Suprapubic skin (tissue), 4 donors: ENCODE results near the genes COL11A2 and ILRUN.

DNA sequence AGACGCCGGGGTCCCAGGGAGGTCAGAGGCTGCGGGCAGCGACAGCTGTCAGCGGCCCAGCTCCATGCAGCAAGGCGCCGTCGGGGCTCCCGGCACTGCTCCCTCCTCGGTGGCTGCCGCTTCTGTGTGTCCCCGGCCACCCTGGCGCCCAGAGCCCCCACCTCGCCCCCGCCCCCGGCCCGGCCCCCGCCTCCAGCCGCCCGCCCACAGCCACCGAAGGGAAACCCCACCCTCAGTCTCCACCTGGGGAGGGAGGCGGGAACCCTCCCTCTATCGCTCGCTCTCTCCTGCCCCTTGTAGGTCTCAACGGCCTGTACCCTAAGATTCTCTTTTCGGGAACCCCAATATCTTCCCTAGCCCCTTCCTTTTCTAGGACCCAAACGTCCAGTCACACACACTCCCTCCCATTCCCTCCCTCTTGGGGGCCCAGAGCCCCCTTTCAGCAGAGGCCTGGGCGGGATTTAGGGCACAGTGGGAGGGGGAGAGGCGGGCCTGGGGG, at the start of gene COL11A2:
TSS of gene COL11A2 (minus strand) at position 128 of the 499 bp plus-strand sequence.
- PRO-cap, result unidirectional peak, minus-strand start at position 124 of the sequence
- RAMPAGE, long total RNA, 4 experiments, result no peak in any of the 4 experiments

- PRO-cap, result no peak
- RAMPAGE, long total RNA, 4 experiments, result no peak in any of the 4 experiments
These were observed 868 bp downstream of the HSD17B8 start for GRCh38 chr6:33205159-33205886.

GRCh38 chr6:33248335-33248863, 23.3 kb downstream of the VPS52 start:
- PRO-cap, result no peak
- RAMPAGE, long total RNA, 4 experiments, result no peak in any of the 4 experiments

DNA sequence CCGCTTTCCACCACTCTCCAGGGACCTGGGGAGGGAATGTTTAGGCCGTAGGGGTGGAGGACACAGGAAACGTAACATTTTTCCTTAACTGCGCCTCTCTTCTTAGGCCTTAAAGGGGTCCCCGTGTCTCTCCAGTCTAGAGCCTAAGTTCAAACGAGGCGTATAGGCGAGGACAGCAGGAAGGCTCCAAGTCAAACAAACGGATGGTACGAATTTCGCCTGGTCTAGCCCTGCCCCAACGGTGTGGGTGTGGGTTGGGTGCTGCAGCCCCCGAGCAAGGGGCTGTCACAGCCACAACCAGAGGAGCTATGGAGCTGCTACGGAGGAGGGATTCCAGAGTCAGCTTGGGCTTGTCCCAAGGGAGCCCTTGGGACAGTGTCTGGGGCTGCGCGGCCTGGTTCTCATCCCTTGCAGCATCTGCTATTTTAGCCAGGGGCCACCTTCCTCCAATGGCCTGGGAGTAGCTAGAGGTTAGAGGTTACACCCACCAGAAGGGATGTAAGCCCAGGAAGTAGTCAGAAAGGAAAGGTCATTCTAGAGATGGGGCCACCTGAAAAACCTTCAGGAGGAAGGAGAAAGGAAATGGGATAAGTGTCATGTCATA, 21.9 kb downstream of the VPS52 start:
- PRO-cap, result no peak
- RAMPAGE, long total RNA, 4 experiments, result no peak in any of the 4 experiments

DNA sequence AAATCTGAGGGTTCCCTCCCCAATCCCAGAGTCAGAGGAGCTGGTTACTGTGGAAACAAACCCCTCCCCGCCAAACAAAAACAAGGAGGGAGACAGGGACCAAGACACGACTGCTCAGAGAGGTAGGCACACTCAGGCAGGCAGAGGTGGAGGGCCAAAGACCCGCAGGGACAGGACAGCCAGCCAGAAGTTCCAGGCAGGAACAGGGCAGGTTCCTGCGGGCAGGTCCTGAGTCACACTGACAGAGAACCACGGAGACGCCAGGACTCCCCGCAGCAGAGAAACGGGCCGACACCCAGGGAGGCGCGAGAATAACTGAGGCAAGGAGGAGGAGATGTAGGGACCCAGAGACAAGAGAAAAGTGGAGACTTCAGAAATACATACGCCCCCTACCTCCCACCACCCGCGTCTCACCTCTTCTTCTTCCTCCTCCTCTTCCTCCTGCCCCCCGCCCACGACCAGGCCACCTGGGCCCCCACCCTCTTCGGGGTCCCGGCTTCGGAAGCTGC, 647 bp downstream of the RGL2 start:
- PRO-cap, result bidirectional peak, plus-strand start at position 129 of the sequence, minus-strand start outside the sequence; bidirectional peak, plus-strand start at position 236 of the sequence, minus-strand start at position 240 of the sequence
- RAMPAGE, long total RNA, 4 experiments, result start-site peak on the plus strand in 3 of 4 experiments, centred at positions 124 to 141 of the sequence, 20 to 26 reads per replicate

- PRO-cap, result no peak
- RAMPAGE, long total RNA, 4 experiments, result no peak in any of the 4 experiments
These were observed 635 bp downstream of the TAPBP start for GRCh38 chr6:33313218-33313667.

DNA sequence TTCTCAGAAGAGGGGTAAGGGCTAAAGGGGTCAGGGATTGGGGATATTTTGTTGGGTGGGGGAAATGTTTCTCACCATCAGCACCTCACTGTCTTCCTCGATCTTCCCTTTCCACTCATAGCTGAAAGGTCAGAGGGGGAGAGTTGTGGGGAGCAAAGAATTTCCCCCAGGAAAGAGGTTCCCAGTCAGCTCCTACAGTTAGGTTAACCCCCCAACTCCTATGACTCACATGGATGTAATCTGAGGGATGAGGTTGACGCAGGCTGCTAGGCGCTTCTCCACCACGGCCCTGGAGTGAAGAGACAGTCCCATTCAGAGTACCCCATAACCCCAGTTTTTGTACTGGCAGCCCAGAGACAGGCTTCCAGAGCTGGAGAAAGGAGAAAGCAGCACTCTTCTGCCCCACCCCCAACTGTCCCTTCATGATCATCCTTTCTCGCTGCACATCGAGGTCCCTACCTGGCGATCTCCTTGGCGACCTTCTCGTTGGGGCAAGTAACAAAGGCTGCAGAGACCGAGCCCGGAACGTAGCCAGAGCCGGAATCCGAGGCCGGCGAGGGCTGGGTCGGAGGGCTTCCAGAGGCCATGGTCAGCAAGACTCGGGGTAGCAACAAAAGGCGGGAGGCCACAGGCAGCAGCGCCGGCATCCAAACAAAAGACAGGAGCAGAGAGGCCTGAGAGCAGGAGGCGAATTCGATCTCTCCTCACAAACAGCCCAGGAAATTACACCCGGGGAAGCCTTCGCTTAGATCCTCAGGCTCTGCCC, 702 bp downstream of the CUTA start:
- PRO-cap, result no peak
- RAMPAGE, long total RNA, 4 experiments, result no peak in any of the 4 experiments

DNA sequence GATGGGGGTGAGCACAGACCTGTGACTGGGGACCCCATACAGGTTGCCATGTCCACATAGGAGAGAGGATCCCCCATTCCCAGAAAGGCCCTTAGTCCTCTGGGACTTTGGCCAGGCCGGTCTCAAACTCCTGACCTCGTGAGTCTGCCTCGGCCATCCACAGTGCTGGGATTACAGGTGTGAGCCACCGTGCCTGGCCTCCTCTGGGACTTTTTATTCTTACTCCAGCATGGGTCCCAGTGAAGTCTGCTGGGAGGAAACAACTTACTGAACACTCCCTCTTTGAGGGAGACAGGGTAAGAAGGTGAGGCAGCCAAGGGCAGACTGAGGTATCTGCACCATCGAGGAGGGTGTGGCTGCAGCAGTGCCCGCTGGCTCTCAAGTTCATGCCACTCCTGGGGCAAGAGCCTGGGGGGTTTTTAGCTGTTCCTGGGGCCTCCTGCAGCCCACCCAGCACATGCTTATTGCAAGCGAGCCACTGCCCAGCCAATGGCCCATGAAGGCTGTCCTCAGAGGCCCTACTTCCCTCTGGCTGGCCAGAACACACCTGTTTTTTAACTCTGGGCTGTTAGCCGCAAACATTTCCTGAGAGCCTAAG, 2.3 kb downstream of the BAK1 start:
- PRO-cap, result no peak
- RAMPAGE, long total RNA, 4 experiments, result no peak in any of the 4 experiments

GRCh38 chr6:33586174-33586662, 6.1 kb upstream of the BAK1 start:
- PRO-cap, result no peak
- RAMPAGE, long total RNA, 4 experiments, result no peak in any of the 4 experiments

DNA sequence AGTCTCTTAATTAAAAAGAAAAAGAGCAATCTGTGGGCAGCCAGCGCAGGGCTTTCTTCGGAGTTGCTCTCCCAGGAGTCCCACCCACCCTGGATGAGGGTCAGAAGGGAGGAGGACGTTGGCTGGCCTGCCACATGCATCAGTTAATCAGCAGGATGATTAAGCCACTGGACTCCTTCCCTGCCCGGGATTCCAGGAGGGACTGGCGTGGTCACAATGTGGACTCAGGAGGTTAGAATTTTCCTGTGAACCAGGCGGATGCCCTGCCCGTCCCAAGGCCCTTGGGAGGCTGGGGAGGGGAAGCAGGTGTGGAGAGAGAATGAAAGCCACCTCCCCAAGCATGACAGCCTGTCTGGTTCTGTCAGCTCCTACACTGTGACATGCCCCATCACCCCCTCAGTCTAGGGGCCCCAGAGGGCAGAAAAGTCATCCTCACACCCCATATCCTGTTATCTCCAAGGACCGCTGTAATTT, 11.6 kb upstream of the ITPR3 start:
- PRO-cap, result no peak
- RAMPAGE, long total RNA, 4 experiments, result no peak in any of the 4 experiments

GRCh38 chr6:33620134-33620723, 893 bp upstream of the ITPR3 start:
- PRO-cap, result bidirectional peak, plus-strand start at chr6:33620310, minus-strand start at chr6:33620238; unidirectional peak, minus-strand start at chr6:33620438; bidirectional peak, plus-strand start at chr6:33620830, minus-strand start at chr6:33620673
- RAMPAGE, long total RNA, 4 experiments, result no peak in any of the 4 experiments

GRCh38 chr6:33673498-33673877, 38.0 kb downstream of the UQCC2 start:
- PRO-cap, result no peak
- RAMPAGE, long total RNA, 4 experiments, result no peak in any of the 4 experiments

GRCh38 chr6:33718113-33718722, 6.7 kb upstream of the UQCC2 start:
- PRO-cap, result no peak
- RAMPAGE, long total RNA, 4 experiments, result no peak in any of the 4 experiments

DNA sequence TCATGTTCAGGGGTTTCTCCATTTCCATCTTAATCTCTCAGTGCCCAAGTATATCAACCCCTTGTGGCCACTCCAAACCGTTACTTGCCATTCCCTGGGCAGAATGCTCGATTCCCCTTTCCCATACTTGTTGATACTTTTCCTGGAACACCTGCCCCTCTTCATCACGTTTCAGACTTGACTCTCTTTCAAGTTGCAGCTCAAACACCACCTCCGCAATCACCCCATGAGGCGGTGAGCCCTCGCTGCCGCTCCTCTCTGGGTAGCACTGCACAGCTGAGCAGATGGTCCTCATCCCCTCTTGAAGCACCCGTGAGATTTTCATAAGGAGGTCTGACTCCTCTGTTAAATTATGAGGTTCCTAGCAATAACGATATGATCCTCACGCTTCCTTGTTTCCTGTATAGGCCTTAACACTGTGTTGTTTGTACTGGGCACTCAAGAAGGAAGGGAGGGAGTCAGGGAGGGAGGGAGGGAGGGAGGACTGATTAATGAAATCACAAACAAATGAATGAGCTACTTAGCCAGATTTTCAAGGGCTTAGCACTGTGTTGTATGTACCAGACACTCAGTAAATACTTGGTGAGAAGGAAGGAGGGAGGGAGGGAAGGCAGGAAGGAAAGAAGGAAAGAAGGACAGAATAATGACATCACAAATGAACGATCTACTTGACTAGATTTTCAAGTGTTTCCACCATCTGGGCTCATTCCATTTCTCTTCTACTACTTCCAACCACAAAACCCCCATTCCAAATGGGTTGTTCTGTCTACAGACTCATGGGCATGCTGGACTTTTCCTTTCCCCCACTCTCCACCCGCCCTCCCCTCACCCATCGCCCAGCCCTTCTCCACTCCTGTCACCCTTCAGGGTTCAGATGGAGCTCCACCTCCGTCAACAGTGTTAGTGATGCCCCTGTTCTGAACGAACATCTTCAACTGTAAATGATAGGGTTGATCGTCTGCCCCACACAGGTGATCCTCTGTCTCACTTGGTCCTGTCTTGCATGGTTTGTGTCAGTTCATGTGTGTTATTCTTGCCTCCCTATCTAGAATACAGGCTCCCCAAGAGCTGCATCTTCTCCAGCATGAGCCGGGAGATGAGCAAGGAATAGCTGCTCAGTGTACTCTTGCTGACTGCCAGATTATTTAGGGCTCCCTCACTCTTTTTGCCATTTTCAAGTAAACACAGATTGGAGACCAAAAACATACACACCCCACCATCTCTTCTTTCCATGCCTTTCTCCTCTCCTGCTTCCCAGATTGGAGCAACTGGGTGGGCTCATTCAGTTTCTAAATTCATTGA, 8.3 kb upstream of the UQCC2 start:
- PRO-cap, result no peak
- RAMPAGE, long total RNA, 4 experiments, result no peak in any of the 4 experiments

DNA sequence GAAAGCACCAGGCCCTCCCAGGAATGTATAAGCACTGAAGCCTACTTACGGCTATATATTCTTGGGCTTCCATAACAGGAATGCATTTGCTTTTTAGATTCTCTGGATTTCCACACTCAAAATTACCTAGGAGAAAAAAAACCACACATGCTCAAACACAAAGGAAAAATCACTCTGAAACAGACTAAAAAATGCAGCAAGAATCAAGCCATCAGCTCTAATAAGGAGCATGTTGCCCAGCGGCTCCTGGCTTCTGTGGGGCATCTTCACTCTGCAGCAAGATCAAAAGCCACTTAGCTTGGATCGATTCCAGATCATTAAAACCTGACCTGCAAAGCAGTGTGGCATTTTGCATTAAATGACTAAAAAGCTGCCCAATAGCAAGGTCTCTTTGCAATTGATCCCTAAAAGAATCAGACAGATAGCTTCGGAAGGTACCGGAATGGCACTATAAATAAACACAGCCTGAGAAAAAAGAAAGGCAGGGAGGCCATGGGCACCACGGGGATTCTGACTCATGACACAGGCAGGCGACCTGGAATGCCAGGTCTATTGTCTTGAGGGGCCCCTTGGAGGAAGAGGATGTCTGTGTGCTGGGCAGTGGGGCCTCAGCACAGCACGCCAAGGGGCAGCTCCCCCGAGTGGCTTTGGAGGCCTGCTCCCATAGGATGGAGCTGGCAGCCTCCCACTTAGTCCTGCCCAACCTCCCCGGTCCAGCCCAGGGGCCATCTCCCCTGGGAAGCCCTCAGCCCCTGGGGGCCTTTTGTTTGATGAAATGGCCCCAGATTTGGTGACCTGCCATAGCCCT, 7.7 kb downstream of the LEMD2 start:
- PRO-cap, result no peak
- RAMPAGE, long total RNA, 4 experiments, result no peak in any of the 4 experiments

DNA sequence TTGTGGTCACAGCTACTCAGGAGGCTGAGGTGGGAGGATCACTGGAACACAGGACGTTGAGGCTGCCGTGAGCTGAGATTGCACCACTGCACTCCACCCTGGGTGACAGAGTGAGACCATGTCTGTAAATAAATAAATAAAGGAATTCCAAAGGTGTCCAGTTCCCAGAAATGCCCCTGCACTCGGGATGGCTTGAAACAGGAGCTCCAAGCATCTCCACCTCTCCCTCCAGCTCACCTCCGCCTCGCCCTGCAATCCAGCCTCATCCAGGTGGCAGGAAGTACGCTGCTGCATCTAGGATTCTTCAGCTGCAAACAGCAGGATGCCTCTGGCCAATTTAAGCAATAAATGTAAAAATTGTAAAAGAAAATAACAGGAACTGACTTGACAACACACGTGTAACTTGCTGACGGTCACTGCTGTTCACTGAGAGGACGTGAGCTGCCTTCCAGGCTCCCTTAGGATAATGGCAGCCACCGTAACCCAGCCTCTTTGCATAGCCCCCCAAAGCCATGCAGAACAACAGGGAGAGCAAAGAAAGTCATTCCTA, 11.4 kb upstream of the GRM4 start:
- PRO-cap, result no peak
- RAMPAGE, long total RNA, 4 experiments, result no peak in any of the 4 experiments

DNA sequence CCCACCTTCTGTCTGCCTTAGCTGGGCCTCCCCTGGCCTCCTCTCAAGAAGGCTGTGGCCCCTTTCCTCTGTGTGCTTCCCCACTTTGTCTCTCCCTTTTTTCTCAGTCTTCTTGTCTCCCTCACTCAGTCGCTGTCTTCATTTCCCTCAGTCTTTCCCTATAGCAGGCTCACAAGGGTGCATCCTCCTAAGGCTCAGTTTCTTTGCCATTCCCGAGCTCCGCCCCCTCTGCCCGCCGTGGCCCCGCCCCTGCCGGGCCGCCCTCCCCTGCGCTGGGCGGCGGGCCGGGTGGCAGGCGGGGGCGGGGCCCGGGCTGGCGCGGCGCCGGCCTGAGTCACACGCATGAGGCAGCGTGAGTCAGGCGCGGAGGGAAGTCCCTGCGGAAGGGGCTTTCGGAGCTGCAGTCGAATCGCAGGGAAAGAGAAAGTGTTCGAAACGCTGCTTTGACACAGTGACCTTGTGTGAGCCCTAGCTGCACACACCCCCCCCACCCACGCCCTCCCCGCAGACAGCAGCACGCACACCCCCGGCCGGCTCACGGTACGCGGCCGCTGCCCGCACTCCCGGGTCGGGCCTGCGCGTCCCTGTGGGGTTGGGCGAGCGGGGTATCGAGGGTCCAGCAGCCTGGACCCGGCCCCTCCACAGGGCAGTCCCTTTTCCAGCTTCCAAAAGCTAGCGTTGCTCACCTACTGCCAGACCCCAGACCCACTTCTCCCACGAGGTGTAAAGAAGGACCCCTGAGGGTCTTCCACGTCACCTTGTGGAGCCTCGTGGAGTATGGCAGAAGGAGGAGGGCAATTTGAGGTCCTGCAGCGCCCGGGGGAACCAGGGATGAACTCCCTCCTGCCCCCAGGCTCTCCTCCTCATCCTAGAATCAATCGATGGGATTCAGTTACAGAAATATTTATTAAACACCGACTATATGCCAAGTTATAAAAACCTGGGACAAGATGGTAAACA, 12.6 kb upstream of the HMGA1 start:
- PRO-cap, result bidirectional peak, plus-strand start at position 360 of the sequence, minus-strand start at position 160 of the sequence
- RAMPAGE, long total RNA, 4 experiments, result no peak in any of the 4 experiments

DNA sequence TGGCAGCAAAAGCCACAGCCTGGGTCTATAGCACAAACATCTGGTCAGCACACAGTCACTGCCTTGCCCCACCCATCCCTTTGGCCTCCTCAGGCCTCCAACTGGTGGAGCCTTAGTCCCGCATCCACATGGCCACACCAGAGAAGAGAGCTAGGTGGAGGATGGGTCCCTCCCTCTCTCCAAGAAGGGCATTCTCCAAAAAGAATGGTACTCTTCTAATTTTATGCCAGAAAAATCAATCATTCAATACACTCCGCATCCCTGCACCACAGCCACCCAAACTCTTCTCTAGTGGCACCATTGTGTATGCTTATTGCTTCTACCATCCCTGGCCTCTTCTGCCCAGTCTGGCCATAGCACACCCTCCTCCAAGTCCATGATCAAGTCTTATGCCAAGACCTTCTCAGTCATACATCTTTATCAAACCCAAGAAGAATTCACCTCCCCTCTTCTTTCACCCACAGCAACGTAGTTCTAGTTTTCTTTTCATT, 13.8 kb downstream of the NUDT3 start:
- PRO-cap, result no peak
- RAMPAGE, long total RNA, 4 experiments, result no peak in any of the 4 experiments

DNA sequence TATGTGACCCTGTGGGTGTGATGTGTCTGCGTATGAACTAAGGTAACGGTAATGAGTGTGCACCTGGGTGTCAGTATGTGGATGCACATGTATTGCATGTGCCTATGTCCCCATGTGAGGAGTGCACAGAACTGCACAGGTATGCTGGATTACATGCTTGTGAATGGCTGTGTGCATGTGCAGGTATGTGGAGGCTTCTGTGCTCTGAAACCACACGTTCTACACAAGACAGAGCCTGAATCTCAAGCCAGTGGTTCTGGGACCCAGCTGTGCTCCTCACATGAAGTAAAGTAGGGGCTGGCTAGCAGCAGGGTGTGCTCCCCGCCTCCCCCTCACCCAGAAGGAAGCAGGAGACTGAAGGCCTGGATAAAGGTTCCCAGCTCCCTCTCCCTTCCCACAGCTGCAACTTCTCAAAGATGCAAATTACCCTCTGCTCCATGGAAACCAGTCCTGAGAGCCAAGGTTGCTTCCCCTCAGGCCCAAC, 24.7 kb upstream of the SPDEF start:
- PRO-cap, result no peak
- RAMPAGE, long total RNA, 4 experiments, result start-site peak on the minus strand in 1 of 4 experiments, centred at position 287 of the sequence, 15 reads per replicate

DNA sequence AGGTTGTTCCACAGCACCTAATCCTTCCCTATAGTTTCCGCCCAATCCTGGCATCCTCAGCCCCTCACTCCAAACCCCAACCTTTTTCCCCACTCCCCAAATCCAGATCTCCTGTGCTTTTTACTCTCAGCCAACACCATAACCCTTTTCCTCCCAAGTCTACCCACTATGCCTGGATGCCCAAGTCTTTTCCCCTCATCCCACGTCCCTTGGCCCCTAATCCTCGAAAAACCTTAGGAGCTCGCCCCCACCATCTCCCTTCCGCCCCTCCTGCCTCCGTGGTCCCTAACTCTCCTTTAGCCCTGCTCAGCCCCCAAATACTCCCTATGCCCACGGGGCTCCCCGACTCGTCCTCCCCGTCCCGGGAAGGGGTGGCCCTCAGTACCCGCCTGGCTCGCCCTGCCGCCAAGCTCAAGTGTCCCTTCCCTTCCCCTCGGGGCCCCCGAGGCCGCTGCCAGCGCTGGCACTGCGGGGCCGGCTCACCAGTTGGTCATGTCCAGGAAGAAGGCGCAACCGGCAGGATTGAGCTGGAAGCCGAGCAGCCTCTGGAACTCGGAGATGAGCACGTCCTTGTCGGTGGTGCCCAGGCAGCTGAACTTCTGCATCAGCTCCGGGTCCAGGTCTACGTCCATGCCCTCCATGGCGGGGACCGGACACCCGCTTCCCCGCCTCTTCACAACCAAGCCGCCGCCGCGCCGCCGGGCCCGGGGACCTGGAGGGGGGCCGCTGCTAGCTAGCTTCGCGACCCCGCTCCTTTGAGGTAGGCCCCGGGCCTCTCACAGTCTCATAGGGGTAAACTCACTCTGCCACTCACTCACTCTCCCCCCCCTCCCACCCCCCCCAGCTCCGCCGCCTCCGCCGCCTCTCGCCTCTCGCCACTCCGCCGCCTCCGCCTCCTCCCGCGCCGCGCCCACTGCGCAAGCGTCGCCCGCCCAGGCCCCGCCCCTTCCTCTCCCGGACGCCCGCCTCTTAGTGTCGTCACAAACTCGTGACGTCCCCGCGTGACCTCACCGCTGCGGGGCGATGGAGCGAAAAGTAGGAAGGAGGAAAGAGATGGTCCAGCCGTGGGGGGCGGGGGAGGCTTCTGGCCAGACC, at the start of gene ILRUN:
TSS of gene ILRUN (minus strand) at position 805 of the 1,095 bp plus-strand sequence.
- PRO-cap, result bidirectional peak, plus-strand start at position 519 of the sequence, minus-strand start at position 417 of the sequence; bidirectional peak, plus-strand start at position 1,010 of the sequence, minus-strand start at position 898 of the sequence
- RAMPAGE, long total RNA, 4 experiments, result start-site peak on the plus strand in 3 of 4 experiments, centred at positions 996 to 1,013 of the sequence, 14 to 223 reads per replicate; start-site peak on the minus strand in 3 of 4 experiments, centred at positions 642 to 809 of the sequence, 19 to 70 reads per replicate